Endothelial cell (in vitro differentiated cells): ENCODE results near the gene SIX4.

- PRO-cap, result bidirectional peak, plus-strand start at chr14:60515708, minus-strand start at chr14:60515713; bidirectional peak, plus-strand start at chr14:60515798, minus-strand start at chr14:60515735
Measured at GRCh38 chr14:60515309-60516041, 6.5 kb downstream of the SIX6 start.

GRCh38 chr14:60643498-60643840 lies 5.8 kb downstream of the SIX1 start:
- PRO-cap, result no peak

DNA sequence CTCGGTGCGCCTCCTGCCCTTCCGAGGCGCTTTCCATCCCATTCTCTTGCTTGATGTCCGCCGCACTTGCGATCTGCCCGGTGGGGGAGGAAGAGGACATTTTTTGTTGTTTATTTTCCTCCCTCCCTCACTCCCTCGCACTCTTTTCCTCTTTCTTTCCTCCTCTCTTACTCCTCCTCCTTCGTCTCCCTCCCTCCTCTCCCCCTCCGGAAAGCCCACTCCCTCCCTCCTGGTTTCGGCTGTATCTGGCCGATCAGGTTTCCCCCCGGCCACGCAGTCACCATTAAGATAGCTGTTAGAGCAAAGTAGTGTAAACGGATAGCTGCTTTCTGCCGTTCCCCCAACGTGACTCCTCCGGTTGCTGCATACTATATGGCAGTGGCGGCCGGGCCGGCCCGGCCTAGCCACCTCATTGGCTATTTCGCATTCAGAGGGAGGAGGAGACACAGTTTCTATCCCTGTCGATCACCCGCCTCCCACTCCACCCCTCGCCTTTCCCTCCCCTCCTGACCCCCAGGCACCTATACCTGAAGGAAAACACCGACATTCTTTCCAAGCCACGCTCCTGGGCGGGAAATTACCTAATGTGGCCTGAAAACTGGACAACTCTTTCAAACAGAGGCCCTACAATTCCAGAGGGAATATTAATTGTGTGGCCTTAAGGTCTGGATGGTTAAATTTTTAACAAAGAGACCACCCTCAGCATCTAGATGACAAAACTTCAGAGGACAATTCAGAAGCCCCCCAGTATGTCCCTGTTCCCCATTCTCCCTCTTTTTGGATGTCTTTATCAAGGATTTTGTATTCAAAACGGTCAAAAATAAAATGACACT lies at the start of gene SIX4:
Gene SIX4 (minus strand): TSS at position 377 of the 833 bp plus-strand sequence.
- PRO-cap, result unidirectional peak, minus-strand start at position 380 of the sequence

- PRO-cap, result no peak
Measured at GRCh38 chr14:61145119-61145916, 135.8 kb downstream of the TMEM30B start.

- PRO-cap, result no peak
Measured at GRCh38 chr14:61147945-61148542, 133.1 kb downstream of the TMEM30B start.

DNA sequence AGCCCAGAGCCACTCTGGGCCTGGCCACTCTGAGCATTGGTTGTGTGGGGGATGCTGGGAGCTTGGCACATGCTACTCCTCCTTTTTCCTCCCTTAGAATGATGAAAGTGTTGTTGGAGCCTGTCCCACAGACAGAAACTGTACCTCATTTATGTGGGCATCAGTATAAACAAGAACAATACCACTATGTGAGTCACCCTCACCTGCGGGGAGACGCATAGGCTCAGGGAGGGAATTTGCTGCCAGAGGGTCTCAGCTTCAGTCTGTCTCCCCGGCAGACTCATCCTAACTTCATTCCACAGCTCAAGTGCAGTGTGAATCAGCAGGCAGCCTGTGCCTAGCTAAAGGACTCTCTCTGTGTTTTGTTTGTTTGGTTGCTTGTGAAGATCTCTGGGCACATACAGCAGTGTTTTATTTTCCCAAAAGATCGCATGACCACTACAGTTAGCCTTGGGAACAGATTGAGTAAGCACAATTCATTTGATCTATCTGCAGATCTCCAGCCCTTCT lies 98.9 kb downstream of the PRKCH start:
- PRO-cap, result no peak

DNA sequence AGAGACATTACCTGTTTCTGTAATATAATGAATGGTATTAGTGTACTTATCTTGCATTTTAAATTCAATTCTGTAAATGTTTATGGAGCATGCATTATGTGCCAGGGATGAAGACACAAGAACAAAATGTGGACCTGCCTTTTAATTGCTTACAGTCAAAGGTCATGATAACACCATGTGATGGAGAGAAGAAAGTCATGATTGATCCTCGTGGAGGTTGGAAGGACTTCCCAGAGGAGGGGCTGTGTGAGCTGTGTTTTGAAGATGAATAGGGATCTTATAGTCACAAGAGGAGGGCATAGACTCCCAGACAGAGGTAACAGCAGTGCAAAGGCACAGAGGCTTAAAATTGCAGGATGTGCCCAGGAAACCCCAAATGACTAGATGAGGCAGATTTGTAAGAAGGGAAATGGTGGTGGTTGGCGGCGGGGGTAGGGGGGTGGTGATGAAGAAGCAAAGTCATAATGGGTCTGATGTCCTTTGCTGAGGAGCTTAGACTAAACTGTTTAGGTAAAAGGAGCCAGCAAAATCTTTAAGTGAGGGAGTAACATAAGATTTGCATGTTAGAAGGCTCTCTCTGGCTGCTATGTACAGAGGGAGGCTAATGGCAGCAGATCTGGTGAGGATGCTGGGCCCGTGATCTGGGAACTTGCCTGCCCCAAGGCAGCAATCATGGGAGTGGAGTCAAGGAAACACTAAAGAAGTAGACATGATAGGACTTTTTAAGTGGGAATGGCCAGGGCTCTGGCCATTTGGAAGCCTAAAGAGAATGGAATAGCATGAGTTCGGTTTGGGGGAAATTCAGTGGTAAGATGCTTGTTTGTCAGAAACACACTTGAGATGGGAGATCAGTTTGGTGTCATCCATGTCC lies 151.7 kb downstream of the PRKCH start:
- PRO-cap, result no peak

DNA sequence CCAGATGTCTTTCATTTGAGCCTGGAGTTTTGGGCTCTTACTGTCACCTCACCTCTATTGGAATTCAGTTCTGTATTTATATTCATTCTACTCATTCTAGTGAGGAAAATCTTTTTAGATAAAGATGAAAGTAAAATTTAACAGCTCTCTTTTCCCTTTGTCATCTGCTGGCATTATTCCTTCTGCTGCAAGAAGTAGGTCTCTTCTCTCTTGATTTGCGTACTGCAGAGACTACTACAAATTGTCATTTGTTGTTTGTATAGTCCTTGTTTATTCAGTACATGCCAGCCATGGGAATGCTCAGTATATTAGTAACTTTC lies 169.7 kb downstream of the PRKCH start:
- PRO-cap, result no peak

DNA sequence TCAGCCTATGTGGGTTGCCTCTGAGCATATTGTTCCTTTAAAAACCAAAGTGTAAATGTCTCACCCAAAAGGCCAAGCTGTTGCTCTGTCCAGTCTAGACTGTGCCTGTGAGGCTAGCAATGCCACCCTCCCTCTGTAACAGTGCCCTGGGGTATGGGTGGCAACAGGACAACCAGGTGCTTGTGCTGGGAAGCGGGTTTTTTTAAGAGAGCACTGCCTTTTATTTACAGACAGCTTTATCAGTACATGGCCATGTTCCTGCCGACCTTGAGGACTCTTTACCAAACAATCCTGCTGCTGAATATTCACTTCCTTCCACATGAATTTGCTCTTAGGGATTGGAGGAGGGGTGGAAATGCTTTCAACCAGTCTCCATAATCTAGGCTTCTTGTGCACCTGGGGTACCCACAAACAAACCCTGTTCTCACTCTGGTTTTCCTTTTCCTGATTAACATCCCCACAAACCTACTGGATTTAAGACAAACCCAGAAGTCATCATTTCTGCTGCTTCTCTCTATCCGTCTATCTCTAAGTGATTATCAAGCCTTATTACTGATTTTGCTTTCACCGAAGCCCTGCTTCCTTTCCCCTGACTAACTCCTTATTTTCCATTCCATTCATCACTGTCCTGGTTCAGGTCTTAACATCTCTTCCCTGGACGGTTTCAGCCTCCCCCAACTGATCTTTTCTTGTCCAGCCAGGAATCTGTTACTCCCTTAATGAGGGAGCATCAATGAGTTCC lies 168.2 kb upstream of the HIF1A start:
- PRO-cap, result no peak

- PRO-cap, result no peak
Measured at GRCh38 chr14:61735425-61735829, 26.8 kb upstream of the SNAPC1 start.

DNA sequence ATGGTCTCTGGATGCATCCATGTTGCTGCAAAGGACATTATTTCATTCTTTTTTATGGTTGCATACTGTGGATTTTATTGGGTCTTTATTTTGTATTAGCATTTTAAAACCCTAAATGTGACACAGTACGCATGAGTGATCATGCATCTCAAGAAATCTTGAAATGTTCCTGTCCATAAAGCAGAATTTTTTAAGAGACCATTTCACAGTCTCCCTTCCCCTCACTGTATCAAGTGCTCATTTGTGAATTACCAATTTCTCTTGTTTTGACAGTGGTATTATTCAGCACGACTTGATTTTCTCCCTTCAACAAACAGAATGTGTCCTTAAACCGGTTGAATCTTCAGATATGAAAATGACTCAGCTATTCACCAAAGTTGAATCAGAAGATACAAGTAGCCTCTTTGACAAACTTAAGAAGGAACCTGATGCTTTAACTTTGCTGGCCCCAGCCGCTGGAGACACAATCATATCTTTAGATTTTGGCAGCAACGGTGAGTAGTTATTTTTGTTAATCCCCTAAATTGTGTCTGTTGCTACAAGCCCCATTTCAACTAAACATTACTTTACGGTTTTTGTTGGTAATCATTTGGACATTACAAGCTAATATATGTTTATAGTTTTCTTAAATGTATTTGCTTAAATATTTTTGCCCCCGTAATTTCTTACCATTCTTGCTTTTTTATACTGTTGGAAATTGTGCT lies 25.5 kb upstream of the SNAPC1 start:
- PRO-cap, result no peak

DNA sequence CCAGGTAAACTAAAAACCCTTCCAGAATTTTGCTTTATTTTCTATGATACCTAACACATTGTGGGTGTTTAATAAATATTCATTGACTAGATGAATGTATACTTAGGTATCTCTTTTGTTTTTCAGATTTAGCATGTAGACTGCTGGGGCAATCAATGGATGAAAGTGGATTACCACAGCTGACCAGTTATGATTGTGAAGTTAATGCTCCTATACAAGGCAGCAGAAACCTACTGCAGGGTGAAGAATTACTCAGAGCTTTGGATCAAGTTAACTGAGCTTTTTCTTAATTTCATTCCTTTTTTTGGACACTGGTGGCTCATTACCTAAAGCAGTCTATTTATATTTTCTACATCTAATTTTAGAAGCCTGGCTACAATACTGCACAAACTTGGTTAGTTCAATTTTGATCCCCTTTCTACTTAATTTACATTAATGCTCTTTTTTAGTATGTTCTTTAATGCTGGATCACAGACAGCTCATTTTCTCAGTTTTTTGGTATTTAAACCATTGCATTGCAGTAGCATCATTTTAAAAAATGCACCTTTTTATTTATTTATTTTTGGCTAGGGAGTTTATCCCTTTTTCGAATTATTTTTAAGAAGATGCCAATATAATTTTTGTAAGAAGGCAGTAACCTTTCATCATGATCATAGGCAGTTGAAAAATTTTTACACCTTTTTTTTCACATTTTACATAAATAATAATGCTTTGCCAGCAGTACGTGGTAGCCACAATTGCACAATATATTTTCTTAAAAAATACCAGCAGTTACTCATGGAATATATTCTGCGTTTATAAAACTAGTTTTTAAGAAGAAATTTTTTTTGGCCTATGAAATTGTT lies 15.2 kb upstream of the SNAPC1 start:
- PRO-cap, result no peak

- PRO-cap, result unidirectional peak, plus-strand start at chr14:61890048
Measured at GRCh38 chr14:61889770-61890389, 77.4 kb downstream of the SYT16 start.

GRCh38 chr14:62165767-62166146 lies 353.3 kb downstream of the SYT16 start:
- PRO-cap, result no peak

- PRO-cap, result no peak
Measured at GRCh38 chr14:63205332-63205675, 1.1 kb downstream of the RHOJ start.

DNA sequence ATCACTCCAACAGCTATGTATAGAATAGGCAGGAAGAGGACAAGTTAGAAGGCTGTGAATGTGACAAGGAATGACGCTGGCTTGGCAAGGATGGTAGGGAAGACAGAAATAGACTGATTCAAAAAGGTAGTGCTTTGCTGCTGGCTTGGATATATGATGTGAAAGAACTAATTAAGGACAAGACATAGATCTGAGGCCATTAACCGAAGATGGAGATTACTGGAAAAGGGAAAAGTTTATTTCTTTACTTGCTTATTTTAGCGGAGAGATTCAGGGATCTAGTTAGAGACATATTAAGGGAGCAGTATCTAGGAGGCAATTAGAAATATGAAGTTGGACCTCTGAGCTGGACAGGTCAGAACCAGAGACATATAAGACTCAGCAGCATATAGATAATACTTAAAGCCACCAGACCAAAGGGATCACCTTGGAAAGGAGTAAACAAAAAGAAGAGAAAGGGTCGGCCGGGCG lies 105.3 kb upstream of the GPHB5 start:
- PRO-cap, result no peak

DNA sequence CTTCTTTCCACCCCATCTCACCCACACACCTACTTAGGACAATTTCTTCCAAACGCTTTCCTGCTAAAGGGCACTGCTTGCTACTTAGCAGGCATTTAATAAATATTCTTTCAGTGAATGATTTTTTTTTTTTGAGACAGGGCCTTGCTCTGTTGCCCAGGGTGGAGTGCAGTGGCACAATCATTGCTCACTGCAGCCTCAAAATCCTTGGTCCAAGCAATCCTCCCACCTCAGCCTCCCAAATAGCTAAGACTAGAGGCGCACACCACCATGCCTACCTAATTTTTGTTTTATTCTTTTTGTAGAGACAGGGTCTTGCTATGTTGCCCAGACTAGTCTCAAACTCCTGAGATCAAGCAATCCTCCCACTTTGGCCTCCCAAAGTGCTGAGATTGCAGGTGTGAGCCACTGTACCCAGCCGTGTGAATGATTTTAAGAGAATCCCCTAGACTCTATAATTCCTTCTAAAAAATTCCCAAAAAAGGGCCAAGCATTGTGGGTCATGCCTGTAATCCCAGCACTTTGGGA lies 55.0 kb downstream of the PPP2R5E start:
- PRO-cap, result no peak

DNA sequence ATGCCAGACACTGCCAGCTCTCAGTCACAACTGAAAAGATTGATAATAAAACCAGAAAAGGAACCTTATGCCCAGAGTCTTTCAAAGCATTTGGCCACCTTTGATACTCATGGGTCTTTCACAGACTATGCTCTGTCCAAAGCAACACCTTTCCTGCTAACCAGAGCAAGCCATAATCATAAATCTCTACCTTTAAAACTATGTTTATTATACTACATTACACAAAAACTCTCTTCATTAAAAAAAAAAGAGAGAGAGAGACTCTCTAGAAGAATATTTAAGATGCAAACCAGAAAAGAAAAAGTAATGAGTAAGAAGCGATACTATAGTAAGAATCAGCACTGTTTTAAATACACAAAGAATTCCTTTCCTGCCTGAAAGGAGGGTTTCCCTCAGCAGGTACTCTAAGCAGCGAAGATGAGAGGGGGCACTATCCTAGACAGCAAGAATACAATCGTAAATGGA lies 28.9 kb downstream of the PPP2R5E start:
- PRO-cap, result no peak

DNA sequence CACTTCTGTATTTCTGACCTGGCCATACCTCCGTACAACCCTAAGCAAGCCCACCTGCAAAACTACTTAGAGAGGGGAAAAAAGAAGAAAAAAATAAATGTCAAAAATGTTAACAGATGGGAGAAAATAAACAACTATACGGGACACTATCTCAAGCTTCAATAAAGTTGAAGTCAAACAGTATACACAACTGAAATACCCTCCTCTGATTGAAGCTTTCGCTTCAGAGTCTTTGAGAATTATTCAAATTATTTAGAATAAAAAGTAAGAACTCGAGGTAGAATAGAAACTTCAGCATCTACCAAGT lies 28.2 kb downstream of the PPP2R5E start:
- PRO-cap, result no peak

DNA sequence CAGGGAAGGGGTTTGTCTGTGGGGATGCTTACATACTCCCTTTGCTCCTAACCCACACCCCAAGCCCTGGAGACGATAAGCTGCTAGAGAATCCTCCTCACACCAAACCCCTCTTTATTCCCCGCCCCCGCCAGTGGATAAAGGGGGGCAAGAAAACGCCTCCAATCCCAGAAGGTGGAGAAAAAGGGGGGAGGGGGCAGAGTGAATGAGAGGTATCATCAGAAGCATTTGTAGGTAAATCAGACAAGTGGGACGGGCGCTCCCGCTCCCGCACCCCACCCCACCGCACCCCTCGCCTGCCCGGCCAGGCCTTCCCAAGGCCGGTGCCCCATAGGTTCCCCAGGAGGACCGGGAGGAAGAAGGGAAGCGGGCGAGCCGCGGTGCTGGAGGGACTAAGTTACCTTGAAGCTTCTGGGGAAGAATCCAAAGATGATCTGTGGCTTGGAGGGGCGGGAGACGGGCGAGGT lies 766 bp downstream of the PPP2R5E start:
- PRO-cap, result unidirectional peak, plus-strand start at position 342 of the sequence